HTERT-HM (cell line): ENCODE data around the genes DIPK1A and CCDC18.

DNA sequence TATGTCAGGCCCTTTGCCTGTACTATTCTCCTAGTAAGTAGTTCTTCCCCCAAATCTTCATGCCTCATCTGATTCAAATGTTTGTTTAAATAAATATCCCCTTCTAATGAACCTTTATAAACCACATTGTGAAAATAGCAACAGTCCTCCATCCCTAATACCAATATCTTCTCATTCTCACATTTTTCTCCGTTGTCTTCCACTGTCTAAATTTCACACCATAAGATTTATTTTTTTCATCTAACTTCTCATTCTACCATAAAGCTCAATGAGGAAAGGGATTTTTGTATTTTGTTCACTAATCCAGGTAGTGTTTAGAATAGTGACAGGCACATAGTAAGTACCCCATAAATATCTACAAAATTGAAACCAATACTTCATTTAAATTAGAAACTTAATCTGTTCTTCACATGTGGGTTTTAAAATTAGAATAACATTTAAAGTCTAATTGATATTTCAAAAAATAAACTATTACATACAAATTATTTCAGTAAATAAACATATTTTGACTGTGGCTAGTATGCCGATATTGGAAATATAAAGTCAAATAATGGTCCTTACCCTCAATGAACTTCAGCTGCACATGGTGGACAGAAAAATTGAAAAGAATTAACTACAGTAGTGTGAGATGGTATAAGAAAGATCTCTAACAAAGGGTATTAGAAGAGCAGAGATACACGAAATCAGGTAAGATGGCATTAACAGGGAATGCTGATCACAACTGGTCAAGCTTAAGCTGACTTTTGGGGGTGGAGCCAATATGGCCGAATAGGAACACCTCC lies 101.9 kb upstream of the GFI1 start:
- RRBS = no CpG with 5 or more reads among the region's 4 CpGs

DNA sequence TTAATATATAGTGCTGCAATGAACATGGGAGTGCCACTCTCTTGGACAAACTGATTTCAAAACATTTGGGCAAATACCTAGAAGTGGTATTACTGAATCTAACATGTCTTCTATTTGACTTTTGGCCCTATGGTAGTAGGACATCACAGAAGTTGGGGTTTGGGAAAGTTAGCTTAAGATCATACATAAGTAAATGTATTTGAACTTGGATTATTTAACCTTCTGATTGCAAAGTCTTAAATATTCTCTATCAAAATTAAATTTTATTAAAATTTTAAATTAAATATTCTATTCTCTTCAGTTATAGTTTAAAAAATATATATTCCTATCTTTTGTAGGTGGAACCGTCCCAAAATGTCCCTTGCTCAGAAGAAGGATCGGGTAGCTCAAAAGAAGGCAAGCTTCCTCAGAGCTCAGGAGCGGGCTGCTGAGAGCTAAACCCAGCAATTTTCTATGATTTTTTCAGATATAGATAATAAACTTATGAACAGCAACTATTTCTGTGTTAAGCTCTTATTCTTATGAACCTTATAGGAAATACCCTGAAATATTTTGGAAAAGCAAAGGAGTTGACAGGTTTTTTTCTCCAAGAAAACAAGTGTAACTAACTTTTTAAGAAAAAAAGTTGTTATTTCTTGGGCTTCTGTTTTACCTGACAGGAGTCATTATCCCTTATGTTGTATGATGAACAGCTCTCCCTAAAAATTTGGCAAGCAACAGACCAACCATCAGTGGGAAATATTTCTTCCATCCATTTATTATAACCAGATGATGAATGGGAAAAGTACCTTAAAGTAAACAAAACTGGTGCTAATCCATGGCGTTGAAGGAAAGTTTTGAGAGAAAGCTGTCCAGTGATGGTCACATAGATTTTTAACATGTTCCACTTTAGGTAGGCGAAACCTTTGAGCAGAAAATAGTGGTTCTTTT lies 9.9 kb downstream of the RPL5 start:
- RRBS = no CpG with 5 or more reads among the region's 5 CpGs

- RRBS = no CpG with 5 or more reads among the region's 4 CpGs
These were observed 45.3 kb downstream of the RPL5 start for GRCh38 chr1:92877123-92877654.

DNA sequence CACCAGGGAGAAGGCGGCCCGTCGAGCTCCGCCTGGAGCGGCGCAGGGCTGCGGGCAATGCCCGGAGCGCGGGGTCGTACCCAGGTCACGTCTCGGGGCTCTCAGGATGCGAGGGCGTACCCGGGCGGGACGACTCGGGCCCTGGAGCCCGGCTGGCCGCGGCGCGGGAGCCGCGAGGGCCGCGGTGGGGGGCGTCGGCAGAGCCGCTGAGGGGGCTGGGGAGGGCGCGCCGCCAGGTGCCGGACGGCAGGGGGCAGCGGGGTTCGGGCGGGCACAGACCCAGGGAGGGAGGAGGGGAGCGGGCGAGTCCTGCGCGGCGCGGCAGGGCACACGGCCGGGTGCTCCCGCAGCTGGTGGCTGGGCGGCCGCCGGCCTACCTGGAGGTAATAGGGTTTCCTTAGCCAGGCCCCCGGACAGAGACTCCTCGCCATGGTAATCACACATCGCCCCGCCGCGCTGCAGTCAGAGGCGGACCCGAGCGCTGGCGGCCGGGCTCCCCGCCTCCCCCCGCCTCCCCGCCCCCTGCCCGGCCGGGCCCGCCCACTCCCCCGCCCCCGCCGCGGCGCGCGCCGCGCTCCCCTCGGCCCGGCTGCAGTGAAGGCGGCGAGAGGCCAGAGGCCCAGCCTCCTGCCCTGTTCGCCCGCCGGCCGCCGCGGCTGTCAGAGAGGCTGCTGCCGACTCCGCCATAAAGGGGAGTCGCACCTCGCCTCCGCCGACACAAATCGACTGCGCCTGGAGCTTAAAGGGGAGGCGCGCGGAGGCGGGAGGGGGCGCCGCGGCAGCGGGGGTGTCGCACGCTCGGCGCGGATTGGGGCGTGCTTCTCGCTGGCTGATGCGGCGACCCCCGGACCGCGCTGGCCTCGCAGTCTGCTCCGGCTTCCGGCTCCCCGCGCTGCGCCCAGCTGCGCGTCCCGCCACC lies at the start of gene DIPK1A:
TSS of gene DIPK1A (minus strand) at position 464 of the 919 bp plus-strand sequence.
- RRBS = 1% methylated on average over 62 of the region's 124 CpGs

DNA sequence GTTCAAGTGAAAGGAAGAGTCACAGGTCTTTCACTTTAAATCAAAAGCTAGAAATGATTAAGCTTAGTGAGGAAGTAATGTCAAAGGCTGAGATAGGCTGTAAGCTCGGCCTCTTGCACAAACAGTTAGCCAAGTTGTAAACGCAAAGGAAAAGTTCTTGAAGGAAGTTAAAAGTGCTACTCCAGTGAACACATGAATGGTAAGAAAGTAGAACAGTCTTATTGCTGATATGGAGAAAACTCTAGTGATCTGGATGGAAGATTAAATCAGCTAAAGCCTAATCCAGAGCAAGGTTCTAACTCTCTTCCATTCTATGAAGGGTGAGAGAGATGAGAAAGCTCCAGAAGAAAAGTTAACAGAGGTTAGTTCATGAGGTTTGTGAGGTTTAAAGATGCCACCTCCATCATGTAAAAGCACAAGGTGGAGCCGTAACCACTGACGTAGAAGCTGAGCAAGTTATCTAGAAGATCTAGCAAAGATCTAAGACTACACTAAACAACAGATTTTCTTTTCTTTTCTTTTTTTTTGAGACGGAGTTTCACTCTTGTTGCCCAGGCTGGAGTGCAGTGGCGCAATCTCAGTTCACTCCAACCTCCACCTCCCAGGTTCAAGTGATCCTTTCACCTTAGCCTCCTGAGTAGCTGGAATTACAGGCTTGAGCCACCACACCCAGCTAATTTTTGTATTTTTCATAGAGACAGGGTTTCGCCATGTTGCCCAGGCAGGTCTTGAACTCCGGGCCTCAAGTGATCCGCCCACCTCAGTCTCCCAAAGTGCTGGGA lies 19.9 kb upstream of the DIPK1A start:
- RRBS = no CpG with 5 or more reads among the region's 9 CpGs

DNA sequence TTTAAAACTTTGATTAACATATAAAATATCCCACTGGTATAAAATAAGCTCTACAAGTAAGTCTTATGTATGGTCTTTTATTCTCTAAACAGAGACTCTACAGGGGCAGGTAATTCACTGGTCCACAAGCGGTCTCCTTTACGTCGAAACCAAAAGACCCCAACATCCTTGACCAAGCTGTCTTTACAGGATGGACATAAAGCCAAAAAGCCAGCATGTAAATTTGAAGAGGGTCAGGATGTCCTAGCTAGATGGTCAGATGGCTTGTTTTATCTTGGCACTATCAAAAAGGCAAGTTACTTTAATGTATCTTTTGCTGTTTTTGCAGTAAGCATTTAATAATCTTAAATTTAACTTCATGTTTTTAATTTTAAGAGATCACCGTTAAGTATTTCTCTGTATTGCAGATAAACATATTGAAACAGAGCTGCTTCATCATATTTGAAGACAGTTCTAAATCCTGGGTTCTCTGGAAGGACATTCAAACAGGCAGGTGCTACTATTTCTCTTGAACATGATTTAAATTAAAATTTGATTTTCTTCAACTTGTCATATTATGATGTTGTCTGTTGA lies 31.1 kb downstream of the MTF2 start:
- RRBS = no CpG with 5 or more reads among the region's 4 CpGs

GRCh38 chr1:93180590-93181573 lies at the start of gene CCDC18:
Gene CCDC18 (plus strand): TSS chr1:93180724.
- RRBS = 1% methylated on average over 49 of the region's 66 CpGs

GRCh38 chr1:93656082-93656858 lies 25.4 kb downstream of the BCAR3 start:
- RRBS = no CpG with 5 or more reads among the region's 5 CpGs

GRCh38 chr1:93662654-93663473 lies 18.8 kb downstream of the BCAR3 start:
- RRBS = no CpG with 5 or more reads among the region's 6 CpGs

DNA sequence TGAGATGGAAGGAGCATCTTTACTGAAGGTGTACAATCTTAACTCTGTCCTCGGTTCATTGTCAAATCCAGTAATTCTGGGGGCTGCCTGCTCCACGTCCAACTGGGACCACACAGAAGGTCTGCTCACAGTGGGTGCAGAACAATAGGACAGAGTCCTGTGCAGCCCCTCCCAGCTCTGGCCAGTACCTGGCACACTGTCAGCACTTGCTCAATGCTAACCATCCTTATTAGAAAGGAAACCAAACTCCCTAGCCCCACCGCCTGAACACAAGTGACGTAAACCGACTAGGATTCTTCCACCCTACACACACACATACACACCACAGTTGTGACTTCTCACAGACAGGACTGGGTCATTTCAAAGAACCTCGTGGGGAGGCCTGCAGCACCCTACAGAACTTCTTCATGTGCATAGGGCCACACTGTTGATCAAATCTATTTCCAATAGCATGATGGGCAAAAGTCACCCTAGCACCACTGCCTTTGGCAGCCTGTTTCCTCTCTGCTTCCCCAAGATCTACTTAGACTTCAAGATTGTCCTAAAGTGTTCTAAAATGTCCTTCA lies 5.1 kb downstream of the BCAR3 start:
- RRBS = no CpG with 5 or more reads among the region's 6 CpGs

DNA sequence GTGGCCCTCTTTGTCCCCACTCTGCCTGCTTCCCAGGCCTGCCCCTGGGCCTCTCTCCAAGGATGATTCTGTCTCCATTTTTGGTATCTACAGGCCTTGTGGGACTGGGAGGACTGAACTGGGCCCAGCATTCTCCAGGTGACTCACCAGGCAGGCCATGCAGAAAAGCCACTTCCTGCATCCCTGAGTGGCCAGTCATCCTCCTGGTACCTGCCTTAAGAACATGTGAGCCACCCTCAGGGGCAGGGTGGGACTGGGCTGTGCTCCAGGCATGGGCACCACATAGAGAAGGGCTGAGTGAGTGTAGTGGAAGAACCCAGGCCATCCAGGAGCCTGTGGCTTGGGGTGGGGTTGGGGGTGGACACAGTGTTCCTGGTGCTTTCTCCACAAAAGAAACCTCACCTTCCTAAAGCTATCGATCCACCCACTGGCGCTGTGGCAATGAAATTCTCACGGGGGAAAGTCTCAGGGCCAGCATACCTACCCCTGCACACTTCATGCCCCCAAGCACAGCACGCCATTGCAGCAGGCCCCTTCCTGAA lies 20.1 kb upstream of the BCAR3 start:
- RRBS = no CpG with 5 or more reads among the region's 4 CpGs

GRCh38 chr1:93811622-93812098 lies 67.3 kb downstream of the DNTTIP2 start:
- RRBS = no CpG with 5 or more reads among the region's 5 CpGs

DNA sequence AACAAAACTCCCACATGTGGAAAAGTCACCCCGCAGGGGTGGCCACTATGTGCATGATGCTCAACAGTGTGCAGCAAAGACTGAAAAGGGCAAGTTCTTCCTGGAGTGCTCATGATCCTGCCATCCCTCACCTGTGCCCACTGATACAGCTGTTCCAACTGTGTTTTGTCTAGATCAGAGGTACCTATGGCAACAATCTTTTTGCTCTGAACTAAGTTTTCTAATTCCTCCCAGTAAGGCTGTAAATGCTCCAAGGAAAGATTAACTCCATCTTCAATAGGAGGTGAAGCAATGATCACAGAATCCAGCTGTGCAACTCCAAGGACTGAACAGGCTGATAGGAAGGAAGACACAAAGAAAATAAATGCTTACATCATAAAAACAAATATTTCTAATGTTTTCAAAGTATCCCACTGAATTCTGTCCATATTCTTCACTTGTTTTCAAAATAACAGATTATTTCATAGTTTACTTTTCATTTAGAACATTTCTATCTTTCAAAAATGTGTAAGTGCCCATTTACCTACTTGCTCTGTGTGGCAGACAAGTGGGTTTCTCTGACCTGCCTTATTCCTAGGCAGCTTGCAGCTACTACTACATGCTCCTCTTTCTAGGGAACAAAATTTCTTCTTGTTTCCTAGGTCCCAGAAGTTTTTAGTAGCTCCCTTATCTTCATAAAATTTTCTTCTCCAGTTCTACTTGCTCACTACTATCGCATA lies 12.6 kb downstream of the GCLM start:
- RRBS = no CpG with 5 or more reads among the region's 2 CpGs

- RRBS = no CpG with 5 or more reads among the region's 9 CpGs
These were observed 54.3 kb upstream of the GCLM start for GRCh38 chr1:93963368-93964082.

DNA sequence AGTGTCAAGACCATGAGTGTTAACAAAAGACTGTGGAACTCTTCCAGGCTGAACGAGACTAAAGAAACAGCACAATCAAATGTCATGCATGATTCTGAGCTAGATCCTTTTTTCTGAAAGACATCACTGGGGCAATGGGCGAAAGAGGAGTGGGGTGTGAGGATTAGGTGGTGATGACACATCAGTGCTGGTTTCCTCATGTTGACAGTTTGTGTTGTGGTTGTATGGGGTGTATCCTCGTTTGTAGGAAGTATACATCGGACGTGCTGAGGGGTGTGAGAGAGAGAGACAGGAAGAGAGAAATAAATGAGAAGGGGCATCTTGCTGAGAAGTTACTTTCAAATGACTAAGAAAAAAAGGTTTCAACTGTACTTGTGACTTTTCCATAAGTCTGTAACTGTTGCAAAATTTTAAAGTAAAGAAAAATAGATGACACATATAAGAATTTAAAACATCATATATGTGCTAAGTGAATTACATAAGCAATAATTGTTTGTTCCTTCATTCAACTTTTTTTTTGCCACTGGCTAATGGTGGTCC lies 103.4 kb downstream of the ABCA4 start:
- RRBS = no CpG with 5 or more reads among the region's 5 CpGs

DNA sequence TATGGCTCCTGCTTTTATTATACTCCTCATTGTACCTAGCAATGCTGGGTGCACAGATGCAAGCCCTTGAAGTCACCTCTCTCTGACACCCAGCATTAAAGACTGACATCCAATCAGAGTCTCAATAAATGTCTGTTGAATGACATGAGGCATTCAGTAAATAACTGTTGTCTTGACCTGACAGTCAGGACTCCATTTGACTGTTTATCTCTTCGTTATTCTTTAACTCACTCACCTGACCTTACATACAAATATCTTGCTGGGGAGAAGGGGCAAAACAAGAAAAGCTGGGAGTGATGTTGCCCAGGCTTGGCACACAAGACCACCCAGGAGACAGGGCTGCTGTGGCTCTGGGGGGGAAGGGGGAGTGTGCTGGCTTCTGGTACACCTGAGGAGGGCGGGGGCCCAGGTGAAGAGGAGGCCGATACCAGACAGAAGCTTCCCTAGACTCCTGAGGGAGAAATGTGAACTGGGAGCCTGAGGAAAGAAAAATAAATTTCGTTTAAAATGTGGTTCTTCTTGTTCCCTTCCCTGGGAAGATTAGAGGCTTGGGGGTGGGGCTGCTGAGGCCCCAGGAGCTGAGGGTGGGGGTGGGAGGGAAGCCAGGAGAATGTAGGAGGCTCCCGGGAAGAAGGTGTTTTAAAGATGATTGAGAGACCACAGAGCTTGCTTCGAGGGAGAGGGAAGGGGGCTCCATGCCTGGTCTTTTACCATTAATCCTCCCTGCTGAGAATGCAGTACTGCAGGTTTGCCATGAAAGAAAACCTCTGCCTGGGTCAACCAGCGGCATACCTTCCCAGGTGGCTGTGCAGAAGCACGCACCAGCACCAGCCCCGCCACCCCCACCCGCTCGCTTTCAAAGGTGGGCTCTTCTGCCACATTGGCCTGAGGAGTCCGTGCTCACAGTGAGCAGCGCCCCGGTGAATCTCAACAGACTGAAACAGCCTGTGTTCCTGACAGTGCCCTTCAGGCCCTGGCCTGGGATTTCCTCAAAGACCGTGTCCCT lies 15.6 kb downstream of the ABCA4 start:
- RRBS = no CpG with 5 or more reads among the region's 15 CpGs

- RRBS = no CpG with 5 or more reads among the region's 8 CpGs
These were observed 18.3 kb downstream of the ARHGAP29 start for GRCh38 chr1:94218834-94219725.

GRCh38 chr1:94532987-94533434 lies 8.5 kb downstream of the F3 start:
- RRBS = no CpG with 5 or more reads among the region's 6 CpGs

DNA sequence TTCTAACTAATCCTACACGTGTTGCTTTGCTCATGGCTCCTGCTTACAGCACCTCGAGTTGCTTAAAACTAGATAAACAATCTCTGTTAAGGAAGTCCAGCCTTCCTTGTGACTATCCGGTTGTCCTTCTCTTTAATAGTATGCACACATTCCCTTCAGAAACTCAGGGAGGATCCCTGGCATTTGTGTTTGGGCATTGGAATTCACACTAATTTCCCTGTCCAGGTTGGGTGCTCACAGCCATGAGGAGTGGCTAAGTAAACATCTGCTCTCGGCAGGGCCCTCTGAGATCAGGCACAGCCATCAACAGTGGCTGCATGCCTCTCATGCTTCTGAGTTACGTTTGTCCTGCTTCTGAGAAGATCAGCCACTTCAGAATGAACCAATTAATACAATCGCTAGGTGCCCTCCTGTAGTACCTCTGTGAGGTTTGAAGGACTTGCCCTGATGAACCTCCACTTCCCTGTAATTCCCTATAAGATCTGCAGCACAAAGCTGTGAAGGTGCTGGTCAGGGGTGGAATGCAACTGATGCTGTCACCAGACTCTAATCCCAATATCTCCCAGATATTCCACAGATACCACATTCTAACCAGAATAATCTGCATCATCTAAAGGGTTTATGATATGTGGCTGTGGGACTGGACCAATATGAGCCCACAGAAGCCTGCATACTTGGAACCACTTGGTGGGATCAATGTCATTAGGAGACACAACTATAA lies 21.4 kb upstream of the F3 start:
- RRBS = no CpG with 5 or more reads among the region's 6 CpGs

DNA sequence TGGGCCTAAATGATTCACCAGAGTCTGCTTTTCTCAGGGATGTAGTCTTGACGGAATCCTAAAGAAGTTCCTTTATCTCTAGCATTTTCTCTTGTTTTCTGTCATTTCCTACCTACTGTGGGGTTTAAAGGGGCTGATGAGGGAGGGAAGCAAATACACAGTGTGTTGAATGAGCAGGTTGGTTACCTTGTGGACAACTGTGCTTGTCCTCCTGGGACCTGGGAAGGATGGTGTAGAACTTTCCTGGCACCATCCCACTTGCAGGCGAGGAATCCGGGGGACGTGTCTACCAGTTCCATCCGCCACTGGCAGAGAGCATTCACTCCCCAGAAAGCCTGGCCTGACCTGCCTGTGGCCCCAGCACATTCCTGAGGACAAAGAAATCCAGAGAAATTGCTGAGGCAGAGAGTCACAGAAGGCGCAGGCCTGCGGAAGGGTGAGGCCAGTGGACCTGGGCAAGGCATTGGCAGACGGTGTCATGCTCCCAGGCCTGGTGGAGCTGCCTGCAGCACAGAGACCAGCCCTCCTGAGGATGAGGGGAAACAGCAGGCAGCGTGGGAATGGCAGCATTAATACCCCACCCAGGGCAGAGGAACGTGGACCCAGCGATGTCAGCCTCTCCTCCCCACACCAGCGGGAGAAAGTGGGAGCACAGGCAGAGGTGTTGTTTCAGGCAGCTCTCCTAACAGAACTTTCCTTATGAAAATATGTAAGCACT lies 81.1 kb upstream of the F3 start:
- RRBS = no CpG with 5 or more reads among the region's 12 CpGs